ENCODE measurements around a stretch of chr22.

DNA sequence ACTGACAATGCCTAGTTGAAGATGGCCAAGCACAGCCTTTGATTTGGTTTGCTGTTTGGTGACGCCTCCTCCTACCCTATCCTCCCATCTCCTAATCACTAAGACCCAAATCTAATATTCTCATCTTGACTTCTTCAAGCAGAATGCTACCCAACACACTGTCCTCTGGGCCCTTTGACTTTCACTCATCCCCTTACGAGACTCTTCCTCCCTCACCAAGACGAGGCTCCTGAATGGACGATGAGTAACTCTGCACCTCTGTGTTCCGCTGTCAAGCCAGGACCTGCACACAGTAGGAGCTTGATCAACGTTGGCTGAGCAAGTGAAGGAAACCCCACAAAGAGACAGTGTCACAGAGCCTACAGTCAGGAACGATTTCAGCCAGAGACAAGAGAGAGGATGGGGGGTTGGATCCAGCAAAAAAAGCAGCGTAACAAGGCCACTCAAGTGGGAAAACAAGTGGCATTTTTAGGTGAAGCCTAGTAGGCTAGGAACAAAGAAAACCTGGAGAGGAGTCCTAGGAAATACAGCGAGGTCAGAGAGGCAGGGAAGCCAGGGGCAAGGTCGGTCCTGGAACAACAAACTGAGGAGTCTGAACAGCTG, 9.8 kb downstream of the LARGE1 start:
- PRO-cap: no peak

DNA sequence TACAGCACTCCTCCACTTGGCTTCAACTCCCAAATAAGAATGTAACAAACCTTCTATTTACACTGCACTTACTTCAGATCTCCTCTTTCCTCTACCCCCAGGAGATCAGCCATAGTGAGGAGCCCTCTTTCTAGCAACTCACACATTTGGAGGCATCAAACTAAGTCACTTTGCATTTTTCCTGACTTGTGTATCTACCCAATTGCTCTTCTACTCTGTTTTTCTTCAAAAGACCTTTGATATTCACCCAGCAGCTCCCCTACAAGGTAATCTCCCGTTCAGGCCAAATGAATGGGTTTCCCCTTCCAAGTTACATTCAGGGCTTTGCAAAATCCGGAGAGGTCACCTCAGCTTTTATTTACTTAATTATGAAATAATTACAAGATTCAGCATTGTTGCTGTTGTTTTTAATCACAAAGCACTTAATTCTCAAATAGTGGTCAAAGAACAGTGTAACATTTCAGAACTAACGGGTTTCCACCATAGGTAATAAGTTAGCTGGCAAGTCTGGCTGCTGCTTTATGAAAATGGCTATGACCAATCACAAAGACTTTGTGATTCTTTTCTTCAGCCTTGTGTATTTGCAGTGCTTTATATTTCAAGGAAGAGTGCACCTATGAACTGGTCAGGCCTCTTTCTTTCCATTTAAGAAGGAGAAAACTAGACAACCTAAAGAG, 6.1 kb downstream of the LARGE1 start:
- PRO-cap: no peak

DNA sequence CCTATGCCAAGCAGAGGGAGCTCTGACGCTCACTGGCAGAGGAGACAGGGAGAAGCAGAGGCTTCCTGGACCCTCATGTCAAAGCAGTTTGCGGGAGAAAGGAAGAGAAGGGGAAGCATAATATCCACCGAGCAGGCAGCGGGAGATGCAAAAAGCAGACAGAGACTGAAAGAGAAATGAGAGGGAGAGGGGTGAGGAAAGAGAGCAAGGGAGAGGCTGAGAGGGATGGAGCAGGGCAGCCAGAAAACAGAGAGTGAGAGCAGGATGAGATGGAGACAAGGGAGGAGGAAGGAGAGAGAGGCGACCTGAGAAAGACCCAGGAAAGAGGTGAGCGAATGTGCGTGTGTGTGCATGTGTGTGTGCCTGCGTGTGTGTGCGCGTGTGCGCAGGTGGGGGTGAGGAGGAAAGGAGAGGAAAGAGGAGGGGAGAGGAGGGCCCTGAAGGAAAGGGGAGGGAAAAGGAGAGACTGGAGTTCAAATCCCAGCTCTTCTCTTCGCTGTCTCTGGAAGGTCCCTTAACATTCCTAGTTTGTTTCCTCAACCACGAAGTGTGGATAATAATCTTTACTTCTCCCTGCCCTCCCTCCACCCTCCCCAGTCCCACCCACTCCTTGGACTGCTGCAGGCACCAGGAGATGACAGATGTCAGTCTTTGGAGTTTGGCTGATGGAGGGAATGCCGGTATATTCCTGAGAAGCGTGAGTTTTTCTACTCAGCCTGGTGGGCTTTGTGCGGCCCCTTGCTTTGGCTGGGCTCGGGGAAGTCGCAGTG, 67.9 kb downstream of the ISX start:
- PRO-cap: no peak

DNA sequence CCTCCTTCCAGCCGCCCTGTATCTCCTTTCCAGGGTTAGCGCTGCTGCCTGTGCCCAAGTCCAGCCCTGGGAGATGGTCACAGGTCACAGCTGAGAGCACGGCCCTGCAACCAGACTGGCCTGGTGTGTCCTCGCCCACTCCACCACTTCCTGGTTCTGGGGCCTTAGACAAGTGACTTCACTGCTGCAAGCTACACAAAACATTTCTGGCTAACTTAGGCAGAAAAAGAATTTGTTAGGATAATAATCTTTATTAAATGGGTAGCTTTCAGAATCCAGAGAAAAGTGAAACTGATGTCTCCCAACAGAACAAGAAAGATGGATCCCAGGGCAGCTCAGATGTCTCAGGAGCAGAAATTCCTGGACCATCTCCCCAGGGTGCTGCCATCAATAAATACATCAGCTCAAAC, 31.0 kb downstream of the TOM1 start:
- PRO-cap: bidirectional peak, plus-strand start at position 141 of the sequence, minus-strand start at position 158 of the sequence

- PRO-cap: no peak
Observed at GRCh38 chr22:35351540-35352068, 29.3 kb upstream of the HMOX1 start.

DNA sequence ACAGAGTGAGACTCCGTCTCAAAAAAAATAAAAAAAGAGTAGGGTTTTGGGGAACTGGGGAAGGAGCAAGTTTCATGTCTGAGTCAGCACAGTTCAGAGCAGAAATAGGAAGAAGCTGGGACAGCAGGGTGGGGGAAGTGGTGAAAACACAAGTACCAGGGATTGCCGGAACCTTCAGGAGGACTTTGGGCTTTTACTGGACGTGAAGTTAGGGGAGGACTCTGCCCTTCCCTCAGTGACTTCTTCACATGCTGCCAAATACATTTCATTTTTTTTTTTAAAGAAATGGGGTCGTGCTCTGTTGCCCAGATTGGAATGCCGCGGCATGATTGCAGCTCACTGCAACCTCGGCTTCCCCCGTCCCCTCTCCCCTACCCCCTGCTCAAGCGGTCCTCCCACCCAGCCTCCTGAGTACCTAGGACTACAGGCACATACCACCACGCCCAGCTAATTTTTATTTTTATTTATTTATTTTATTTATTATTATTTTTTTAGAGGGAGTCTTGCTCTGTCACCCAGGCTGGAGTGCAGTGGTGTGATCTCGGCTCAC, 24.3 kb upstream of the HMOX1 start:
- PRO-cap: no peak

DNA sequence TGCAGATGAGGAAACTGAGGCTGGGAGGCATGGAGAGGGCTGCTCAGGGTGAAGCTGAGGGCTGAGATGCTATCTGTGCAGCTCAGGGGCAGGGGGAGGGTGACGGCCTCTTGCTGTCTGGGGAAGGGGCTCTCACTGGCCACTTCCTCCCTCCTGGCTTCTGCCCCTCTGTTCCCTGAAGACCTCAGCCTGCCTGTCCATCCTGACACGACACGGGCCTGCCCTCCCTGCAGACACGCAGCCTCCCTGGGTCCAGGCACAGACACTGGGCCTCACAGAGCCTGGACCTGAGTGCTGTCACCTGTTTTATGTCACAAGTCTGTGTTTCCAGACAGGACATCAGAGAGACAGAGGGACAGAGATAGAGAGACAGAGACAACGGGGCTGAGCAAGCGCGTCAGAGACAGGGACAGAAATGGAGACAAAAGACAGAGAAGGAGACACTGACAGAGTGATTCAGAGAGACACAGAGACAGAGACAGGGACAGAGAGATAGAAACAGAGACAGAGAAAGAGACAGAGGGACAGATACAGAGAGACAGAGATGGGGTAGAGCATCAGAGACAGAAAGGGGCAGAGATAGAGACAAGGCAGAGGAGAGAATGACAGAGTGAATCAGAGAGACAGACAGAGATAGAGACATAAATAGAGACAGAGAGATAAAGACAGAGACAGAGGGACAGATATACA, 53.2 kb downstream of the MCM5 start:
- PRO-cap: no peak

DNA sequence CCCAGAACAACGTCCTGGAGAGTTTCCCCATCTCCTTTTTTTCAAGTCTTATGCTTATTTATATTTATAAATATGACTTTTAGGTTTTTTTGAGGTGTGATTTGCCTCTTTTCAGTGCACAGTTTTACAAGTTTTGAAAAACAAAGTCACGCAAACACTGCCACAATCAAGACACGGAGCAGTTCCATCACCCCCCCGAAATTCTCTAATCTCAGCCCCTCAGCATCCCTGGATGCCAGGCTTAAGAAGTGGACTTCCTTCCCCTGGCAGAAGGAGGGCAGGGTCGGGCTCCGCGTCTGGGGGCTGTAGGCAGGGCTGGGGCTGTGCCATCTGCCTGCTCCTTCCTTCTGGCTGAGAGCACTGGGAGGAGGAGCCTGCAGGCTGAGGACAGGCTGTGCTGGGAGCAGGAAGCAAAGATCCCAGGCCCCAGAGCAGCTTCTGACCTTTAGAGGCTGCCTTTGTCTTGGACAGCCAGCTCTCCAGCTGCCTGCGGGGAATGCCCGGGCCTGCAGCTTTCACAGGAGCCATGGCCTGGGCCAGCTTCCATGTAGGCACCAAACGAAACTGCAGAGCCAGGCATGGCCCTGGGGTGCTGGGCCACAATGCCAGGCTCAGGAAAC, 67.7 kb downstream of the MCM5 start:
- PRO-cap: no peak

- PRO-cap: no peak
Observed at GRCh38 chr22:35541793-35542366, 1.2 kb downstream of the RASD2 start.

GRCh38 chr22:35638360-35639124, 9.7 kb upstream of the APOL6 start:
- PRO-cap: no peak

DNA sequence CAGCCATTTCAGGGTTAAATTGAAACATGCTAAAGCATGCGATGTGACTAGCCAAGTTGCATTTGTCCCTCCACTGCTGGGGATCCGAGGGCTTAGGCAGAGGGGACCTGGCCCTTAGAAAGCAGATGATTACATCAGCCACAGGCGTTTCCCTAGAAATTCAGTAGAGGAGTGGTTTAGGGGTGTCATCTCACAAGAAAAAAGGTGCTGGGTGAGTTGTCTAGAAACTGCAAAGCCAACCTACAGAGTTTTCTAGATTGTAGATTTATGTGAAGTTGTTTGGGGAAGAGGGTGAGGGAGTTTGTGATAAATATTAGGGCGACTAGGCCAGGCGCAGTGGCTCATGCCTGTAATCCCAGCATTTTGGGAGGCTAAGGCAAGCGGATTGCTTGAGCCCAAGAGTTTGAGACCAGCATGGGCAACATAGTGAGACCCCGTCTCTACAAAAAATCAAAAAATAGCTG, 615 bp downstream of the APOL6 start:
- PRO-cap: bidirectional peak, plus-strand start at position 163 of the sequence, minus-strand start at position 131 of the sequence

- PRO-cap: no peak
Observed at GRCh38 chr22:35809673-35810217, 92.1 kb downstream of the APOL5 start.

GRCh38 chr22:35842834-35843282, 125.2 kb downstream of the APOL5 start:
- PRO-cap: no peak

GRCh38 chr22:35885196-35885655, 143.4 kb downstream of the RBFOX2 start:
- PRO-cap: no peak

DNA sequence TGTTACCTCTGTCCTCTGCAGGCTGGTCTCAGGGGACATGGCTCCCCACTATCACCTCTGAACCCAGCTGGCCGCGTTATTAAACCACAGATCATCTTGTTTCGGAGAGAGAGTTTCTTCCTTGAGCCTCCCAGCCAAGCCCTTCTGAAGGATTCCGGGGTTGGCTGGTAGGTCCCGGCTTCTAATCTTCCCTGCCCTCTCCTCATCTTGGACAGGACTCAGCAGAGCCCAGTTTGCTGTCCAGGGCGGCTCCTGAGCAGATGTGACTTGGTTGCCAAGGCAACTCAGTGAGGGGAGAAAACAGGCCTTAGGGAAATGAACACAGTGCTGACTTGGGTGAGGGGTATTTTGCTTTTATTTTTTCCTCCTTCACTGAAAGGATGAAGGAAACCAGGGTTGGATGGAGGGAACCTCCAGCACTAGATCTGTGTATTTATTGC, 13.2 kb downstream of the APOL3 start:
- PRO-cap: no peak

DNA sequence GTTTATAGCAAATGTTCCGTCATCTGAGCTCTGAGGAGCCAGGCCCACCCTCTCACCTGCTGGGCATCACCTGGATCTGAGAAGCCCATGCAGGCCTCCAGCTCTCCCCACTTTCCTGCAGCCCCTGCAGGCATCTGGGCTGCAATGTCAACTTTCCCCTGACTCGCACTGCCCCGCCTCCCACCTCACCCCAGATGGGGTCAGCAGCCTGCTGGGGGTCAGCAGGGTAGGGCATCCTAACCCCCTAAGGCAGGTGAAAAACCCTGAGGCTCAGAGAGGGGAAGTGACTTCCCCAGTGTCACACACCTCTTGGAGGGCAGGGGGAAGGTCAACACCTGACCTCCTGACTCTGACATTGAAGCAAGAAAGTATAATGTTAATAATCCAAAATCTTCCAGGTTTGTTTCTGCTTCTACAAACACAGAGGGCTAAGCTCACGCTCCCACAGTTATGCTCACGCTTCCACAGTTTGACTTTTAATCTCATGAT, 1.4 kb downstream of the APOL3 start:
- PRO-cap: no peak

DNA sequence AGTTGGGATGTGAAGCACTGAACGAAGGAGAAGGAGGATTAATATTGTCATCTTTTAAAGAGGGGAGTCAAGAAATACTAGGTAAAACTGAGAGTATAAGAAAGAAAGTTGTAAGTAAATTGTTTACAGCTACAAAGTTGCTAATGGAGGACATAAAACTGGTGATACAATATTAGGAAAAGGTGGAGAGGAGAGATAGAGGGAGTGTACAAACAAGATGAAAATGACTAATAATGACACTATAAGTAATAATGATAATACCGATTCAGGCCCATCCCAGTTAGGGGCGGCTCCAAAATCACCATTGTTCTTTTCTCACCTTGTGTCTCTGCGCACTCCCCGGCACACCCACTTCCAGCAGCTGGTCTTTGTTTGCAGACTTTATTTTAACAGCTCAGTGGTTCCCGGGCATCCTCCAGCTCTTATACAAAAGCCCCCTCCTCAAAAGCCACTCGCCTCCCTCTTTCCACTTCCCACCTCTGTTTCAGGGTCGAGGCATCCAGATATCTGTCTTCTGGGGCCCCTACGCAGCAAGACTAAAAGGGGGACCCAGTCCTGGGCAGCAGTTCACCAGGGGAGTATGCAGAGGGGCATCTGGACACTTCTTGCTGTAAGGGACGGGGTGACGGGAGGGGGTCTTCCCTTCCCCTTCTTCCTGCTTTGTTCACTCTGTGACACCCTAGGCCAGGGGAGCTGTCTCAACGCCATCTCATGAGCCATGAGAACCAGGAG, 2.9 kb downstream of the APOL2 start:
- PRO-cap: no peak

- PRO-cap: no peak
Observed at GRCh38 chr22:36258397-36259792, 6.0 kb downstream of the APOL1 start.

DNA sequence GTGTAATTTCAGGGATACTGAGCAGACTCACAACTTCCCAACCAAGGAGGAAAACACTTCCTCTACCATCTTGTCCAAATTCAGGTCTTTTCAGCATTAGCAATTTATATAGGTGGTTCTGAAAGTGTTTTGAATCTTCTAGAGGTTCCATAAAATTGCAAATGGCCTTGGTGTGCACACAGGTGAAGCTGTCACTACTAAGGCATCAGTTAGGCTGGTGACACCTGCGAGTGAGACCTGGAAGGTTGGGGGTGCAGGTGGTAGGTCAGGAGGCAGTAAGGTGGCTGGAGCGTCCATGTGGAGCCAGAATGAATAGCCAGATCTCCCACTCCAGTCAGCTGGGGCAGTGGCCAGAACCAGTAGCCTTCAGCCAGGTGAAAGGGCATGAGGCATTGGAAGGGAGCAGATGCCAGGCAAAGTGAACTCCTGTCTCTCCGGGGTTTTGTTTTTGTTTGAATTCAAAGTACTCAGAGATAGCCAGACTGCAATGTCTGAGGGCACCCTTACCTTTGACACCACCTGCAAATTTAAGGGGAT, 10.0 kb downstream of the APOL1 start:
- PRO-cap: no peak

DNA sequence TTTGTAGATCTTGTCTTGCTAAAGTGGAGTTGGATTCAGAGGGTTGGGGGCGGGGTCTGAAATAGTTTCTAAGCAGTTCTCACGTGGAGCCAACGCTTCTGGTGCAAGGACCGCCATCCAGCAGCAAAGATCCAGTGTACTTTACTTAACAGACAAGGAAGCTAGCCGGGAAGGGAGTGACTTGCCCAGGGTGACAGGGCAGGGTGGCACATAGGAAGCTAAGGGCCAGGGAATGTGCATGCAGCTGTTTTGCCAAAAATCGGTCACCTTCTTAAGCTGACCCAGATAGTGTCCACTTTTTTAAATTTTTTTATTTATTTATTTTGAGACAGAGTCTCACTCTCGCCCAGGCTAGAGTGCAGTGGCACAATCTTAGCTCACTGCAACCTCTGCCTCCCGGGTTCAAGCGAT, 27.5 kb downstream of the APOL1 start:
- PRO-cap: no peak